Daoy (cell line): ENCODE measurements around the genes ACIN1 and DHRS4L2.

DNA sequence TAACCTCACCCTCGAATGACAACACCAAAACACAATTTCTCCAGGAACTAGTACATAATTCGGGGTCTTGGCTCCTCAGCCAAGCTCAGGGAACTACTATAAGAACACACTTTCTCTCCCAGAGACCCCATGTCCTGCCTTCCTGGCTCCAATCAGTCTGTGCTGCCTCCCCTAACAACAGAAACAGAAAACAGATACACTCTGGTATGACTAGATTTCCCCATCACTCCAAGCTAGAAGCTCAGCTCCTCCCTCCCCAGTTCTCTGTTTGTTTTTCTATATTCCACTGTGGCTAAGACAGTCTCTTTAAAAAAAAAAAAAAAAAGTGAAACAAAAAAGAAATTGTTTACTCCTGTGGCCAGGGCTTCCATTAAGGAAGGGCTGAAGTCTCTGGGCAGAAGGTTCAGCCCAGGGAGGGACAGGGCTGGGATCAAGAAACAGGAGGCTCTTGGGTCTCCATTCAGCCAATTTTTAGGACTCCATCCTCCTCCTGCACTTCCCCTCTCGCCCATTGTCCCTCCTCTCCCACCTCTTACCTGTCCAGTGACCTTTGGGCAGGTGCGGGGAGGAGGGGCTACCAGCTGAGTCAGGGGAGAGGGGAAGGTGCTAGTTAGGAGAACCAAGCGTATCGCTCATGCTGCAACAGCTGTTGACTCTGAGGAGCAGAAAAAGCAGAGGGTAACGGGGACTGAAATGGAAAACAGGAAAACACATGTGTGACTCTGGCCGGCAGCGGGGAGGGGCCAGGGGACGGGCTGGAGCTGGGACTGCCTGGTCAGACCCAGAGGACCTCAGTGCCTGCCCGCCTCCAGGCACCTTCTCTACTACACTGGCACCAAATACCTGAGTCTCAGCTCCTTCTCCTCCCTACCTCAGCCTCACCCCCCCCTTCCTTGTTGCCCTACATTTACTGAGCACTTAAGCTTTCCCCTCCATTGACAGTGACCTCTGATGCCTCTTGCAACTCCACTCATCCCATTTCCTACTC is 4.2 kb upstream of the SLC7A7 start:
- RAMPAGE, long total RNA: no peak

DNA sequence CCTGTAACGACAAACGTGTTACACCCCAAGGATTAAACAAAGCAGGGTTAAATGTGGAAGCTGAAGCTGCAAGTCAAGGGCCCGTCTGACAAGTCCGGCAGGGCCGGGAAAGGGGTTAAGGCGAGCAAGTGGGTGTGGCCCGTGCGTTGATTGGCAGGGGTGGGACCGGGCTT is 90 bp upstream of the LRP10 start:
- RAMPAGE, long total RNA: no peak

DNA sequence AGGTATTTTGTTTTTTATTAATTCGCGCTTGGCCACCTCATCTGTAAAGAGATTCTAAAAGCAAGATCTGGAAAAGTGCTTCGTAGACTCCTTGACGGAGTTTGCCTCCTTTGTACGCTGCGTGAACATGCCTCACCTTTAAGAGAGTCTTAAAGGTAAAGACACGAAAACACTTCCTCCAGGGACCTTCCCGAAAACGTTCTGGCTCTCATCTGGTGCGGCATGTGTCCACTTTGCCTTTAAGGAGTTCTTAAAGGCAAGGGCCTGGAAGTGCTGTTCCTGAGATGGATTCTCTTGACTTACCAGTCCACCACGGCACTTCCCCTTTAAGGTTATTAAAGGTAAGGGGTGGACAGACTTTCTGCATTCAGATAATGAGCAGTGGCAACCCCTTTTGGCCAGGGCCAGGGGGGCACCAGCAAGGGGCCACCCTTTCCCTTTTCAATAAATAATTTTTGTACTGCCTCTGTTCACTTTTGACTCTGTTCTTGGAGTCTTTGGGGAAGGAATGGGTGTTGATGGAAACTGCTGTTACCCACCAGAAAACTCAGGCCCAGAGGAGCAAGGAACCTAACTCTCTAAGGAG is 4.3 kb downstream of the REM2 start:
- RAMPAGE, long total RNA: no peak

- RAMPAGE, long total RNA: no peak
These were observed 3.3 kb downstream of the AJUBA start for GRCh38 chr14:22978658-22979757.

DNA sequence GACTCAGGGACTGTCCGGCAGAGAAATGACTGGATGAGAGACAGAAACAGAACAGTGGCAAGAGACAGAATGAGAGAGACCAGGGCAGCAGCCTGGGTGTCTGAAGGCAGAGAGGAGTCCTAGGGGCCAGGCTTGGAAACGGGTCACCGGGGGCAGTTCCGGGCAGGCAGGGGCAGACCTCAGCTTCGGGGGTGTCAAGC is 899 bp downstream of the CDH24 start:
- RAMPAGE, long total RNA: no peak

DNA sequence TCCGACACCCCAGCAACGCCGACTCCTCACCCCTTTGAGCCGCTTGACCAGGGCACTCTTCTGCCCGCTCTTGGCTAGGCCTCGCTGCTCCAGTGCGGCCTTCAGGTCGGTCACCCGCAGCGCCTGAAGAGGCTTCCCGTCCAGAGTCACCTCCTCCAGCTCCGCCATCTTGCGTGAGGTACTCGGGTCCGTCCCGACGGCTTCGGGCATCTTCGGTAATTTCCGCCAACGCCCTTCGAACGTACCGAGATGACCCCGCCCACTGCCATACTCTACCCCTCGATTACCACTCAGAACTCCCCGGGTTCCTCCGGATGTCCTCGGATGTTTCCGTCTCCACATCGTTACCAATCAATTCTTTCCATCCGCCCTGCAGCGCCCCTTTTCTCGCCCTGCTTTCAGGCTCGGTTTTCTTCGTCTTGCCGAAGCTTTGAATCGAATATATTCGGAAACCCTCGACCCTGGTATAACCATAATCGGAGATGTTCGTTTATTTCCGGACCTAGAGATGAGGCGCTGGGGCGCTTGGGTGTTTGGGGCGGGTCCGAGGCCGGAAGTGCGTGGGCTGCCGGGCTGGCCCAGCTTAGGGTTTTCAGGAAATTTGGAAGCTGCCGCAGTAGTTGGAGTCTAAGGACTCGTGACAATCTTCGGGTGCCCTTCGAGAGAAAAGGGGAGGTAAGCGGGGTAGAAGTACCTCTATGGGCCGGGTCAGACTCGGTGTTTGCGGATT is at the start of gene ACIN1:
Gene ACIN1 (minus strand): TSS at position 192 of the 730 bp plus-strand sequence.
- RAMPAGE, long total RNA: start-site peak on the minus strand centred at position 182 of the sequence, 33 bp wide, 558 and 97 reads in 2 replicates; start-site peak on the plus strand centred at position 599 of the sequence, 84 bp wide, 998 and 246 reads in 2 replicates

DNA sequence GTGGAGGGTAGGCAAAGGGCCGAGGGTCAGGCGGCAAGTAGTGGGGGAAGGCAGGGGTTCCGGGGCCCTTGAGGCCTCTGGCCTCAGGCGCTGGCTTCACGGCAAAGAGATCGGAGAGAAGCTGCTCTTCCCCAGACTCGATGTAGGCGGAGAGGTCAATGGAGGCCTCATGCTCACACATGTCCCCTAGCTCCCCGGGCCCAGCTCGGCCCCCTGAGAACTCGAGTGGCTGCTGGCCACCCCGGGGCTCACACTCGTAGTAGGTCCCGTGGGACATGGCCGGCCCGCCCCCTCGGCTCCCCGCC is 288 bp downstream of the CEBPE start:
- RAMPAGE, long total RNA: no peak

GRCh38 chr14:23126330-23127306 is 7.6 kb upstream of the CEBPE start:
- RAMPAGE, long total RNA: no peak

GRCh38 chr14:23296891-23297486 is 5.7 kb downstream of the PPP1R3E start:
- RAMPAGE, long total RNA: no peak

GRCh38 chr14:23351452-23352295 is 1.0 kb downstream of the SLC22A17 start:
- RAMPAGE, long total RNA: no peak

DNA sequence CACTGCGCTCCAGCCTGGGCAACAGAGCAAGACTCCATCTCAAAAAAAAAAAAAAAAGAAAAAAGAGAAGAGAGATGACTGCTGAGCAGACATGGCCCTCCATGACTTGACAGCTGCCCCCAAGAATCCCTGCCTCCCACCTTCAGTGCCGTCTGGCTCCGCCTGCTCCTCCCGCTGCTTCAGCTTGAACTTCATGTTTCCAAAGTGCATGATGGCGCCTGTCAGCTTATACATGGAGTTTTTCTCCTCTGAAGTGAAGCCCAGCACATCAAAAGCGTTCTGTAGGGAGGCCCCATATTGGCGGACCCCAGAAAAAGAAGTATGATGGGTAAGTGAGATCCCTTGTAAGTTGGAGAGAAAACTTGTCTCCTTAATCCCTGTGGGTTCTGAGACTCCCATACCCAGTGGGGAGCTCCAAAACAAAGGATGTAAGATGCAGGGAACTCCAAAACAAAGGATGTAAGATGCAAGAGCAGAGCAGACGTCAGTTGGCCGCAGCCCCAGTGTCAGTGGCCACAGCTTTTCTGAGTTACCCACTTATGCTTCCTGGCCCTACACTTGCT is 5.7 kb downstream of the MYH7 start:
- RAMPAGE, long total RNA: no peak

GRCh38 chr14:23444385-23444823 is 8.9 kb upstream of the MYH7 start:
- RAMPAGE, long total RNA: no peak

GRCh38 chr14:23550486-23550774 is 1.1 kb downstream of the ZFHX2 start:
- RAMPAGE, long total RNA: no peak

DNA sequence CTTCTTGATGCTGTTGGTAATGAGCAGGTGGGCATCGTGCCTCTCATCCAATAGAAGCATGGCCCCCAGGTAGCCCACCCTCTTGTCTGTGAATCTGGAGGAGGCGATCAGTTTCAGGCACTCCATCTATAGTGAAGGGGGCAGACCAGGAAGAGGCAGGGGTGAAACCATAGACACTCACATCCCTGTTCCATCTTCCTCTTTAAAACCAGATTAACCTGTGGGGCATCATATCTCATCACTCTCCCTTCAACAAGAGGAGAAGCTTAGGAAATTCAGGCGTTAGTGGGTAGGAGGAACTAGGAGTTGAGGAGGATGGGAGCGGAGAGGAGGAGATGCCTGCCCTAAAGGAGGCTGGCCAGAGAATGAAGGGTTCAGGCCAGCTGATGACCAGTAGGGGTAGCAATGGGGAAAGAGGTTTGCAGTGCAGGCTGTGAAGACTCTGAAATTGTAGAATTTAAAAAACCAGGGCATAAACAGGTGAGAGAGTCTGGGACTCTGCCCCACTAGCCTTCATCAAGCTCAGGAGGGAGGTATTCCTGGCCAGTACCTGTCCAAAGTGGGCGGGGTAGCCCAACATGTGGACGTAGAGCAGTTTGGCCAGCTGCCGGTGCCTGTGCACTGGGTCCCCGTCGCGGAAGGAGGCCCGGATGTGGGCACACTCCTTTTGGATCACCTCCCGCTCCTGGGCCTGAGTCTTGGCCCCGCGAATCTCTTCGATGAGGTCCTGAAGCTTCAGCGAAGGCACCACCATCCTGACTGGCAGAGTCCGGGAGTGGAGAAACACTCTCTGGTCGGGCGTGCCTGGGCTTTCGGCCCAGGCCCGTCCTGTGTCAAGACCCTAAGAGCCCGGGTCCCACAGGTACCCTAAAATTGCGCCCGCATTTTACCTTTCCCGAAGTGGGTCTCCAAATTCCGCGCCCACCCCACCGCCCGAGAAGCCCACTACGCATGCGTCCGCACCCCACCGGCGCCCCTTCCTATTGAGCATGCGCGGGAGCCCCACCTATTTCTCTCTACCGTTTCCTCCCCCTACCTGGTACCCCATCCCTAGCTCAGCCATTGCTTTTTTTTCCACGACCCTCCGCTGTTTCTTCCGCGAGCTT is 677 bp downstream of the AP1G2 start:
- RAMPAGE, long total RNA: no peak

GRCh38 chr14:23695015-23696178 is 59.2 kb downstream of the DHRS2 start:
- RAMPAGE, long total RNA: no peak

GRCh38 chr14:23988634-23989108 is at the start of gene DHRS4L2:
DHRS4L2 (plus strand) TSS chr14:23988929.
- RAMPAGE, long total RNA: no peak

DNA sequence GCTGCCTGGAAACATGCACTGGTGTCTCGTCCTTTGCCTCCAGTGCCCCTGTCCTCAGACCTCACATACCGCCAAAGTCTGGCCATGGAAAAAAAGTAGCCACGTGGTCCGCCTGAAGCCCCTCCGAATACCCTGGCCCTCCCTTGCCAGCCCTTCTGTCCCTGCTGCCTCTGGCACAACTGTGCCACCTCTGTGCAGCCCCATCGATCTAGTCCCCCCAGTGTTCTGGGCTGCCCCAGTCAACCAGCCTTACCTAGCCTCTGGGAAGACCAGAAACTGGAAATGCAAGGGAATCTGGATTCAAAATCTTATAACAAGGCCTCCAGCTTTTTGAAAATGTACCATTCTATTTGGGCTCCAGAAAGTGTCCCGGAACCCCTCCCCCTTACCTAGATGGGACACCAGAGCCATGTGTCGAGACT is 391 bp downstream of the DHRS4L2 start:
- RAMPAGE, long total RNA: no peak

DNA sequence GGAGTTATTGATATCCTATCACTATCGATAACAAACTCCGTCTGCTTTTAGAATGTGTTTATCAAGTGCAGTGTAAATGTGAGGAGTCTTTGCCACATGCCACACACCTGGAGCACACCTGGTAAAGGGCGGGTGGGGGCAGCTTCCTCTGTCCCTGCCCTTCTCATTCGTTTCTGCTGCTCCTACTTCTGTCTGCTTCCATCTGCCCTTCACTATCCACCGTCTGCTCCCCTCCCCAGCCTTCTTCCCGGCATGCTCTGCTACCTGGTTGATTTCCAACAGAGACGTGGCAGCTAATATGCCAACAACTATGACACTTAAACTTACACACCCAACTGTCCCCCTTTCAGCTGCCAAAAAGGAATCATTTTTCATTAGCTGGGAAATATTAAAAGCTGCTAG is 9.1 kb upstream of the CARMIL3 start:
- RAMPAGE, long total RNA: no peak

- RAMPAGE, long total RNA: no peak
These were observed 7.3 kb upstream of the CPNE6 start for GRCh38 chr14:24064101-24064404.

GRCh38 chr14:24071751-24072846 is 737 bp downstream of the CPNE6 start:
- RAMPAGE, long total RNA: no peak